Mesenchymal stem cell of the bone marrow (primary cell): ENCODE results near the genes RAB15, FNTB, MAX, CCDC196 and GPHN.

GRCh38 chr14:64764082-64765223 lies 60.2 kb downstream of the PLEKHG3 start:
- CAGE, long polyA plus RNA = no peak

DNA sequence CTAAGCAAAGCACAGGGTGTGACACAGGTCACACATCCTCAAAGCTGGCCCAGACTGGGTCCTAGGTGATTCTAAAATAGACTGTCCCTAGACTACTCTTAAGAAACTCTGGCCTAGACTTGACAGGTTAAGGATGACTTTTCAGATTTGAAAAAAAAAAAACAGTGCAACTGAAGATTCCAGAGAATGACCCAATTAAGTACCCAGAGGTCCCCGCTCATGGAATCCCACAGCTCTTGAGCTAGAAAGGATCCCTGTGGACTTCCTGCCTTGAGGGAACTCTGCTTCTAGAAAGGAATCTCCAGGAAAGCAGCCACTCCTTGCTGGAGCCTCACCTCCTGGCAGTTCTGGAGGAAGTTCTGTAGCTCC lies 81.0 kb downstream of the PLEKHG3 start:
- CAGE, long polyA plus RNA = no peak

DNA sequence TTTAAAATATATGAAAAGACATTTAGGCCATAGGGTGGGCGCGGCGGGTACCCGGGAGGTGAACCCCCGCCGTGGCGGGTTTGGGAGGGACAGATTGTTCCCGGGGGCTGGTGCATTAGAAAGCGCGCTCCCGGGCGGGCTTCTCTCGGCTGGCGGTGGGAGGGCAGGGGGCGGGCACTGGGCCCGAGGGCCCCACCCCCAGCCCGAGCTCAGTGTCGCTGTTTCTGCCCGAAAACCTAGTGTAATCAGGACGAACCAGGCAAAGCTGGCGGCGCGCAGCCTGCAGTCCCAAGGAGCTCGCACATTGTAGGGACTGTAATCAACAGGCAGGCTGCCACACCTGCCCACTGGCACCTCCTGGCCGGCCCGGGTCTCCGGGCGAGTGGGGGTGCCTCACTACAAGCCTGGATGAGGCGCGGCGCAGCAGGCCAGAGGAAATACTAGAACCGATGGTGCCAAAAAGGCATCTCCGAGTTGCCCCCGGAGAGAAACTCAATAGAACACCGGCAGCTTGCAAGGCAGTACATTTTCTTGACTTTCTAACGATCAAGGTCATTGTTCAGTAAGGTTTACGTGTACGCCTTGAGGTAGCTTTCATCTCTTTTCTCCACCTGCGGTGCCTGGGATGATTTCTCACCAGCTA lies 767 bp upstream of the SPTB start:
- CAGE, long polyA plus RNA = no peak

- CAGE, long polyA plus RNA = no peak
Observed at GRCh38 chr14:64971437-64972921, at the start of gene RAB15. Gene RAB15 (minus strand): TSS chr14:64972336.

DNA sequence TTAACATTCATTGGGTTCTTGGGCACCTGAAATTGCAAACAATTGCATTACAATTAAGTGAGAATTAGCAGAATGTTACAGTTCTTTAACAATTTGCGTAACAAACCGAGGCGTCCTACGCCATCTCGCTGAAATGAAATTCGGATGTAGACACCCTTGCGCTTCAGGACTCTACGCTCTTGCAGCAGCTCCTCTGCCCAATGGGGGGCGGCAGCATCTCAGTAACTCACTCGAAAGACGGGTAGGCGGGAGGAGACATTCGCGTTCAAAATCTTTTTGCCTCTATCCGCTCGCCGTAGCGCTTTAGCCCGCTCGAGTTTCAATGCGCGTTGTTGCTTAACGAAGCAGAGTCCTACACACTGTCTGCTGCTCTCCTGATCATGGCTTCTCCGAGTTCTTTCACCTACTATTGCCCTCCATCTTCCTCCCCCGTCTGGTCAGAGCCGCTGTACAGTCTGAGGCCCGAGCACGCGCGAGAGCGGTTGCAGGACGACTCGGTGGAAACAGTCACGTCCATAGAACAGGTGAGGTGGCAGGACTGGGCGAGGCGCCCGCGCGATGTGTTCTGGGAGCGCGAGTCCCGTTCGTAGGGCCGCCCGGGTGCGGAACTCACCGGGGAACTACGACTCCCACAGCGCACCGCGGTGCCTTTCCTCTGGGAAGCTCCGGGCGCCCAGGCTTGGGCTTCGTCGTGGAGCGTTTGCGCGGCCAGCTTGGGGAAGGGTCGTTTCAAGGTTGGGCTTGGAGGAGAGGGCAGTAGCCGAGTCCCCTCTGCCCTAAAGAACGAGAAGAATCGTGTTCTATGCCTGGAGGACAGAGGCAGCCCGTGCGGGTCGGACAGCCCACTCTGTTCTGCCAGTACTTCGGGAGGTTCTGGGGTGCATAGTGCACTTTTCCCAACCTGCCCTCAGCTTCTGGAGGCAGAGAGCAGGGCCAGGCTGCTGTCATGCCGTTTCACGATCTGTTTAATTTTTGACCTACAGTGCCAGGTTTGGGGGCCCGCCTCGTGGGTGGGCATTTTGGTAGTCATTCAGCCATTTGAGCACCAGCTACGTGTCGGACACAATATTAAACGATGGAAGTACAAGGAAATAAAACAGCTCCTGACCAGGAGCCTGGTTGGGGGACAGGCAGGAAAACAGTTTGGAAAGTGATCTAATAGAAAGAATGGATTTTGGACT lies at the start of gene FNTB:
Gene FNTB (plus strand): TSS at position 322 of the 1,181 bp plus-strand sequence.
- CAGE, long polyA plus RNA = no peak

DNA sequence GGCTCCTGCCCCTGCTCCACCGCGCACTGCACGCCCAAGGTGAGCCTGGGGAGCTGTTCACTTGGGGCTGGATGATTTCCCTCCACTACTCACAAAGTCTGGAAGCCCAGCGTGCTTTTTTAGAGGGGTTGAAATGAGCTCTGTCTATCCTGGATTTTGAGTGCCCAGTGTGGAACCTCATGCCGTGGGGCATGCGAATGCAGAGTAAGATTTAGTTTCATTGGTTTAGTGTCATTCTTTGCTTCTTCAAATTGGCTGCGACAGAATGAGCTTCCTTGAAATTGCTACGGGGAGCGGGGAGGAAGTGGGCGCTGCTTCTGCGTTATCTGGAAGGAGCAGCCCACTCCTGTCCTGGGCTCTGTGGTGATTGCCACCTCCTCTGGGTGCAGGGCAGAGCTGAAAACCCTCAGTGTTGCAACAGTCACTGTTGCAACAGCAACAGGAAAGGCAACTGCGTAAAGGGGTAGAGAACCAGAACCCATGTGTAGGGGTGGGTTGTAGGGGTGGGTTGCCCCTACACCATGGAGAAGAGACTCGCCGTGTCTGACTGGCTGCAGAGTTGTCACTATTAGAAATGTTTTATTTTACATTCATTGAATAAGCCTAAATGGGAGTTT lies 57.8 kb downstream of the MAX start:
- CAGE, long polyA plus RNA = no peak

- CAGE, long polyA plus RNA = no peak
Observed at GRCh38 chr14:65078888-65079342, 23.4 kb downstream of the MAX start.

DNA sequence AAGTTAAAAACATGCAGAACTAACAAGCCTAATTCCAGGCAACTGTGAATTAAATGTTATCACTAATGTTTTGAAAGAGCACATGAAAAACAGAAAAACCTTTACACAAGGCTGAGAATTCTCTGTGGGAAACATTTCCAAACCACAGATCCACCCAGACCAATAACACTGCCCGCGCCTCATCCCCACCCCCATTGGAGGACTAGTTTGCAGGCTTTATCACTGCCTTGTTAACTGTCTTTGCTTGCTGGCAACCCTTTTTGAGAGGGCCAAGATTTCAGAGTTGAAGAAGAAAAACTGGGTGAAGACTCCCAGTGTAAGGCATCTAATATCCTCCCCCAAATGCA lies 6.0 kb downstream of the MAX start:
- CAGE, long polyA plus RNA = no peak

GRCh38 chr14:65101927-65102772 lies at the start of gene MAX:
Gene MAX (minus strand): TSS chr14:65102517.
- CAGE, long polyA plus RNA = no peak

DNA sequence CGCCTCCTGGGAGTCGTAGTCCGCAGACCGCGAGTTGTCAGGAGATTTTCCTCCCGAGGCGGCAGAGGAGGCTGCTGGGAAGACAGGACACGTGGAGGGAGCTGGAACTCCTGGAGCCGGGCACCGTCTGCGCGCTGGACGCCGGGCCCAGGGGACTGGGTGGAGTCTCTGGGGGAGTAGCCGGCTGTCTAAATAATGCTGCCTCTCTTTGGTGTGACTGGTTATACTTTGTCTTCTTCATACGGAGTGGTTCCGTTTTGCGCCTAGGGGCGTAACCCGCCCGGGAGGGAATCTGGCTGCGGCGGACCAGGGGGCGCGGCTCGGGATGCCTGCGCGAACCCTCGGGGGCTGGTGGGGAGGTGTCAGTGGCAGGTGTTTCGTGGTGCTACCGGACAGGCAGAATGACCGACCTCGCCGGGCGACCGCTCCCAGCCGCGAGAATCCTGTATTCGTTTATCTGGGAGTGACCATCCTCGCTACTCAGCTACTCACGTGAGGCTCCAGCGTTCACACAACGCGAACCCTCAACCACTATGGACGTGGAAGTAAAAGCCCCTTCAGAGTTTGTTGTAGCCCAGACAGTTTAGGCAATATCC lies 554 bp upstream of the MAX start:
- CAGE, long polyA plus RNA = no peak

DNA sequence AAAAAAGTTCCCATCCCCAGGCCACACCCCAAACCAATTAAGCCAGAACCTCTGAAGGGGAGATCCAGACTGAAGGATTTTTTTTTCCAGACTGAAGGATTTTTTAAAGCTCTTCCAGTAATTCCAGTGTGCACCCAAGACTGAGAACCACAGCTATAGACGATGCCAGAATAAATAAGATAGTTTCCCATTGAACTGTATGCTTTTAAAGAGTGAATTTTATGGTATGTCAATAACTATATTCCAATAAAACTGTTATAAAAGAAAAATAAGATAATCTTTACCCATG lies 2.2 kb upstream of the MAX start:
- CAGE, long polyA plus RNA = no peak

DNA sequence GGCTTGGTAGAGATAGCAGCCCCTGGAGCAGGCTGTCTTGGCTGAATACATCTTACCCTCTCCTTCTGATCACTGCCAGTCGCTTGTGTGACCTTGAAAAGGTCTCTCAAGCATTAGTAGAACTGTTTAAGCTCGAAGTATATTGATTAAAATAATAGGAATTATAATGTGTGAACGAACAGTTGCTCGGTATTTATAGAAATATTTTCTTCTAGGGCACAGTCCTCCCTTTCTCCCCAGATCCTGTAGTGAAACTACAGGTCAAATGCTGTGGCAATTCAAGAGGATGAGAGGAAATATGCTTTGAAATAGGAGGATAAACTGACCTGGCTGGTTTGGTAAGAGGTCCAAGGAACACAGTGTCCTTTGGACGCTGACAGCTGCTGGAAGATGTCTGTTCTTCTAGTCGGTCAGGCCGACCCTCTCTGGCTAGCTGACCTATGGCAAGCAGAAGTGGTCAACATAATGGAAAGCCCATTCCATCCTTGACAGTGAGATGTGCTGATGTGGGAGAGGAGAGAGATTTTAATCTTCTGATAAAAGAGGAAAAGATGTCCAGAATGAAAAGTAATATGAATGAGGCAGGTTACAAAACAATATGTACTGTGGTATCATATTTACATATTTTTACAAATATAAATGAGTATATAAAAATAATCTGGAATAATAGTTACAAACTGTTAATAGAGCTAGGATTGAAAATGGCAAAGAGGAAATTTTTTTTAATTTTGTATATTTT lies 16.0 kb upstream of the MAX start:
- CAGE, long polyA plus RNA = no peak

DNA sequence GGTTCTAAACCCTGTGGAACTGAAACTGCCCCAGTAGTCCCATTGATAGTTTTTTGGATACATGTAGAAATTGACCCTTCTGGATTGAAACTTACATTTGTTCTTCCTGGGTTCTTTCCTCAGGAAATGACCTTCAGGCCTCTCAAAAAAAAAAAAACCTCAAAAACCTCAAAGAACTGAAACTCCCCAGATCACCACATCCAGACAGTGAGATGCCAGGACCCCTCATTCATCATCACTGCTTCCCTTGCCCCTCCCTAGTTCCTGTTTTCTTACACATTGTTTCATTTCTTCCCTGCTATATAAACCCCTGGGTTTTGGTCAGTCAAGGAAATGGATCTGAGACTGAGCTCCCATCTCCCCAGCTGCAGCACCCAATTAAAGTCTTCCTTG lies 107.7 kb upstream of the MAX start:
- CAGE, long polyA plus RNA = no peak

- CAGE, long polyA plus RNA = no peak
Observed at GRCh38 chr14:65231288-65232198, 129.2 kb upstream of the MAX start.

GRCh38 chr14:65329889-65330286 lies 82.6 kb upstream of the FUT8 start:
- CAGE, long polyA plus RNA = no peak

DNA sequence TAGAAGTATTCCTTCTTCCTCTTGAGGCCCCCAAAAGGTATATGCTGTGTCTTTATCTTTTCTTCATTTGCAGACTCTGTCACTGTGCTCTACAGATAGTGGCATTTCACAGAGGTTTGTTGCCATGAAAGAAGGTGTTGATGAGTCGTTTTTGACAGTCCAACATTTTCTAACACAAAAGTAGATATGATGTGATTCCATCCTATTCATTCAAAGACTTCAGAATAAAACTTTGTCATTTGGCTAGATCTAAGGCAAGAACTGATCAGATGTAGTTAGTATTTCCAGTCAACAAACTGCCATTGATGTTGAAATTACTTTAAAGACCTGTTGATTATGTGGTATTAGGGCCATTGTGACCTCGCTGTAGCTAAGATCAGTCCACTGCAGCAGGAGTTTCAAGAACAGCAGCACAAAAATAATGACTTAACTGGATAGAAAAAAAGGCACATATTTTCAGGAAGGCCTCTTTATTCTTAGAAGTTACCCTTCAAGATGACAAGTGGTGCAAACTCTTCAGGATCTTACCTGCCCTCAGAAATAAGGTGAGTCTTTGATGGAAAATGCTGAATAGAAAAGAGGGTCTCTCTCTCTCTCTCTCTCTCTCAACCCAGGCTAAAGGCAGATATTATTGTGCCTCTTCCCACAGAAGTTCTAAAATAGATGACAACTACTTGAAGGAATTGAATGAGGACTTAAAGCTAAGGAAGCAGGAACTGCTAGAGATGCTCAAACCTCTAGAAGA lies at the start of gene CCDC196:
Gene CCDC196 (plus strand): TSS at position 364 of the 745 bp plus-strand sequence.
- CAGE, long polyA plus RNA = no peak

DNA sequence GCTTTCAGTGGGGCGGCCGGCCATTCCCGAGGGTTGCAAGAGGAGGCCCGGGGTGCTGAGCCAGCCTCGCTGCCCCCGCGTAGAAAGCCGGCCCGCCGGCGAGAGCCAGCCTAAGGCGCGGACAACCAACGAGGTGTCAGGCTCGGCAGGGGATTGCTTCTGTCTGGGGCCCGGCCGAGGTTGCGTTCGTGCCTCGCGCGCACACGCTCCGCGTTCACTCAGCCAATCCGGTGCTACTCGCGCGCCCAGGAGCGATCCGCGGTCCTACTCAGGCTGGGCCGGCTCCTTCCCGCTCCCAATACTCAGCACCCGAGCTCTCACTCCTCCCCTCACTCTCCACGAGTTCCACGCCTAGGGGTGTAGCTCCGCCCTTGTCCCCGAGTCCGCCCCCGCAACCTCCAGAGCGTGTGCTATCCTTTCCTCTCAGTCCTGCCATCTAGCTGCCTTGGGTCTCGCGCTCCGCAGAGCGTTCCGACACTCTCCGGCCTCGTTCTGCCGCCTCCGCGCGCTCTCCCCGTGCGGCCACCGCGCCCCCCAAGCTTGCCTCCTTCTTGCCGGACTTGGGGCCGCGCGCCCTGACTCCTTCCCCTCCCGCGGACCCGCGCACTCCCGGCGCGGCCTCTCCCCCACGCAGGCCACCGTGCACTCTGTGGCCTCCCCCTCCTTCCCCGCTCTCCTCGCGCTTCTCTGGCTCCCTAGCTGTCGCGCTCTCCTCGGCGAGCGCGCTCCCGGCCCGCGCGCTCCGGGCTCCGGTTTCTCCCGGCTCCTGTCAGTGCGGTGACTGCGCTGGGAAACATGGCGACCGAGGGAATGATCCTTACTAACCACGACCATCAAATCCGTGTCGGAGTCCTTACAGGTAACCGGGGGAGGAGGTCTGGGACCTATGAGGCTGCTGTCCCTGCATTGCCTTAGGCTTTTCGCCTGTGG lies at the start of gene GPHN:
Gene GPHN (plus strand): TSS at position 415 of the 930 bp plus-strand sequence.
- CAGE, long polyA plus RNA = no peak

GRCh38 chr14:66587844-66588966 lies 80.3 kb downstream of the GPHN start:
- CAGE, long polyA plus RNA = no peak

GRCh38 chr14:67269404-67270212 lies 28.4 kb downstream of the PALS1 start:
- CAGE, long polyA plus RNA = no peak

DNA sequence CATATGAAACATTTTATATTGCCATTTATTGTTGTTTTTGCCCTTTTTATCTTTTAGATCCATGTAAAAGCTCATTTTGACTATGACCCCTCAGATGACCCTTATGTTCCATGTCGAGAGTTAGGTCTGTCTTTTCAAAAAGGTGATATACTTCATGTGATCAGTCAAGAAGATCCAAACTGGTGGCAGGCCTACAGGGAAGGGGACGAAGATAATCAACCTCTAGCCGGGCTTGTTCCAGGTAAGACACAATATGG lies 47.2 kb downstream of the ATP6V1D start:
- CAGE, long polyA plus RNA = no peak